ENCODE measurements around a stretch of chr4.

- RRBS = no CpG with 5 or more reads among the region's 10 CpGs
Observed at GRCh38 chr4:23930579-23931456, 41.0 kb upstream of the PPARGC1A start.

DNA sequence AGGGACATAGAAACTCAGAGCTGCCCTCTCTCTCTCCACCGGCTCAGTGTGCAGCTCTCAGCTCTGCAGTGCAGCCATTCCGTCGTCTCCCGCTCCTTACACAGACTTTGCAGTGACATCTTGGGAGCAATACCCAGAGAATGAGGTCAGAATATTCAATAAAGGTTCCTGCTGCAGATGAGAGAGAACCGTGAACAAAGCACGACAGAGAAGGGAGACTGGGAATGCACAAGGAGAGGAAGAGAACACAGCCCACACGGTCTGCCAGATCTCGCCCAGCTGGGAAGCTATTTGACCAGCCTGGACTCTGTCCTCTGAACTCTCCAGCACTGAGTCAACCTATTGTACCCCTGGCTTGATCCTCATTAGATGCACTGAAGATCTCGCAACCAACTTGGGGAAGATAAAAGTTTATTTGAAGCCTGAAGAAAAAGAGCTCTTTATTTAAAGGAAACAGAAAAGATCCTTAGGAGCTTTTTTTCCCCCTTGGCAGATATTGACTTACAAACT is 118.1 kb upstream of the PPARGC1A start:
- RRBS = no CpG with 5 or more reads among the region's 9 CpGs

DNA sequence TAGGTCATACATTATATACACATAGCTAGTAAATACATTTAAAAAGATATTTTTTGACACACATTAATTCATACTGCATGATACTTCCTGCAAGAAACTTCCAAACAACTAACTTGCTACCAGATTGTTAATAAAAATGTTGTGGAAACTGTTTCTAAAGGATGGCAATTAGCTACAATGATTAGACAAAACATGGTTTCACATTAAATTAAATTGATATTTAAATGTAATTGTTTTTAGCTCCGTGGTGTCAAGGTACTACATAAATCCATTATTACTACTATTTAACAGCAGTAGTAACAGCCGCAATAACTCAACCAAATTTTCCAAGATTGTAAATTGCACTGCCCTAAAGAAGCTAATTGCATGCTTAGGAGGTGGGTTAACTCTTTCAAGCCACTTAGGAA is 221.5 kb upstream of the PPARGC1A start:
- RRBS = no CpG with 5 or more reads among the region's 2 CpGs

DNA sequence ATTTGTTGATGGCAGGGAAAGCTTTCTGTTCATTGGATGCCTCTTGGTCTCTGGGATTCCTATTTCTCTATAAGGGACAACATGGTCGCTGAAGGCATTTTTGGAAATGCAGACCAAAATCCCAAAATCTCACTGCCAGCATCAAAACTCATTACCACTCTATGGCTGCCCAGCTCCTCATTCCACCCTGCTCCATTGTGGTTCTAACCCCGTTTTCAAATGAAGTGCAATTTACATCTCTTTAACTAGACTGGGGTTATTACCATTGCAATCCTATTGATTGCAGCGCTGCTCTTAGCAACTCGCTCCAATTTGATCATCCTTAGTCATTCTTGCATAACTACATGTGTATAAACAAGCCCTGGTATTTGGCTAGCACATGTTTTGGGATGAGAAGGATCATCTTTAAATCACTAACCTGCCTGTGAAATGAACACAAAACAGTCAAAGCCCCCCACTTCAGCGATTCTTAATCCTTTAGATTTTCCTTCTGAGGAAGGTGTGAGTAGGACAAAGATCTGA is 340.1 kb upstream of the PPARGC1A start:
- RRBS = no CpG with 5 or more reads among the region's 5 CpGs

- RRBS = 1% methylated on average over 30 of the region's 88 CpGs
Observed at GRCh38 chr4:24470932-24471955, 113.1 kb downstream of the DHX15 start.

GRCh38 chr4:24657807-24658472 is 73.6 kb upstream of the DHX15 start:
- RRBS = 43% methylated on average over 1 of the region's 15 CpGs

- RRBS = no CpG with 5 or more reads among the region's 4 CpGs
Observed at GRCh38 chr4:24794058-24794387, 1.4 kb upstream of the SOD3 start.

DNA sequence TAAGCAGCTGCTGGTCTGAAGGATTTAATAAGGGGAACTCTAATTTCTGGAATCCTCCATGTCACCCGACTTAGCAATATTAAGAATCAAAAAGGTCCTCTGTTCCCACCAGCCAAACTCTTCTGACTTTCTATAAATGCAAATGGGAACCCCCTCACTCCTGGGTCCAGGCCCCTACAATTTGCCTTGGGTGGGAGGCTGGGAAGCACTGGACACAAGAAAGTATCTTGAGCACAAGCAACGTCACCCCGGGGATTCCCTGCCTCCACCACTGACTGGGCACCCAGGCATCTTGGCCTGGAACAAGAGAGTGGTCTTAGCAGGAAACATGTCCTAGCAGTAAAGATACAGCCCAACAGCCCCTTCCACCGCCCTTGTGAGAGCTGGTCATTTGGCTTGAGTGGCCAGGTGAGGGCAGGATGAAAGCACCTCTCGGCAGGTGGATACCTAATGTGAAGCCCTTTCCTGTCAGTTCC is 1.5 kb downstream of the LGI2 start:
- RRBS = no CpG with 5 or more reads among the region's 5 CpGs

DNA sequence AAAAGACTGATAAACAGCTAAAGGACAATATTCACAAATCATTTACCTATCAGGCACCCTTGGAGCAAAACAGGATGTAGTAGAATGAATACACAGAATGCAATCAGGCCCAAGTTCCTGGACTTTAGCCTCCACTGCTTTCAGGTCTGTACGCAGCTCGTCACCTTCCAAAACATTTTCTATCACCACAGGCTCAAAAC is 5.4 kb downstream of the SEPSECS start:
- RRBS = no CpG with 5 or more reads among the region's 2 CpGs

DNA sequence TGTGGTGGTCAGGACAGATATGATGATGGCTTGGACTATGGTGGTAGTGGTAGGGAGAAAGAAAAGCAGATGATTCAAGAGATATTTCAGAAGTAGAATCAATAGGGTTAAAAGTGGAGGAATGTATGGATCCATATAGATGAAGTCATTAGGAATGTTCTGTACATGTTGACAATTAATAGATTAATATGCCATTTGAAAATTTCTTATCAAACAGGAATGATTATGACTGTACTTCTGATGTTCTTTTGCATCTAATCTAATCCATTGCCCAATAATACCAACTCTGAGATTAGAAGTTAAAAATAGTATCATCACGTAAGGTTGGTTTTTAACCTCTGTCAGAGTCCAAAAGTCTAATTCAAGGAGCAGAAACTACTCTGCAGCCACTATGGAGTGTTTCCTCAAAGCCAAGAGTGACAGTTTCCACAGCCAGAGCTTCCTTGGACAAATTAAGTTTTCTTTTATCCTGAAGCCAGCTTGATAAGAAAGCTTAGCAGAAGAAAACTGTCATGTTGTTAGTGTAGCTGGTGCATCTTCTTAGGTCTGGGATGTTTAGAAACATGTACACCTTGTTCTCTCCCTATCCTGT is 20.6 kb upstream of the PI4K2B start:
- RRBS = no CpG with 5 or more reads among the region's 1 CpG

GRCh38 chr4:25234426-25235096 is 728 bp downstream of the PI4K2B start:
- RRBS = 2% methylated on average over 19 of the region's 38 CpGs

- RRBS = no CpG with 5 or more reads among the region's 4 CpGs
Observed at GRCh38 chr4:25254888-25255514, 21.2 kb downstream of the PI4K2B start.

DNA sequence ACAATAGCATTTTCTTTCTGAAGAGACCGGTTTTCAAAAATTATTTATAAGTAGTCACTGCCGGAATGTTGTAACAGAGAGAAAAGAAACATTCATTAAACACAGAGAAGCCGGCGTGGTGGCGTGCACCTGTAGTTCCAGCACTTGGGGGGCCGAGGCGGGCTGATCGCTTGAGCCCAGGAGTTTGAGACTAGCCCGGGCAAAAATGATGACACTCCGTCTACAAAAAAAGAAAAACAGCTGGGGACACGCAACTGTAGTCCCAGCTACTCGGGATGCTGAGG is 855 bp downstream of the ZCCHC4 start:
- RRBS = 9% methylated on average over 1 of the region's 12 CpGs

- RRBS = no CpG with 5 or more reads among the region's 2 CpGs
Observed at GRCh38 chr4:25861644-25861904, 1.2 kb downstream of the SEL1L3 start.

DNA sequence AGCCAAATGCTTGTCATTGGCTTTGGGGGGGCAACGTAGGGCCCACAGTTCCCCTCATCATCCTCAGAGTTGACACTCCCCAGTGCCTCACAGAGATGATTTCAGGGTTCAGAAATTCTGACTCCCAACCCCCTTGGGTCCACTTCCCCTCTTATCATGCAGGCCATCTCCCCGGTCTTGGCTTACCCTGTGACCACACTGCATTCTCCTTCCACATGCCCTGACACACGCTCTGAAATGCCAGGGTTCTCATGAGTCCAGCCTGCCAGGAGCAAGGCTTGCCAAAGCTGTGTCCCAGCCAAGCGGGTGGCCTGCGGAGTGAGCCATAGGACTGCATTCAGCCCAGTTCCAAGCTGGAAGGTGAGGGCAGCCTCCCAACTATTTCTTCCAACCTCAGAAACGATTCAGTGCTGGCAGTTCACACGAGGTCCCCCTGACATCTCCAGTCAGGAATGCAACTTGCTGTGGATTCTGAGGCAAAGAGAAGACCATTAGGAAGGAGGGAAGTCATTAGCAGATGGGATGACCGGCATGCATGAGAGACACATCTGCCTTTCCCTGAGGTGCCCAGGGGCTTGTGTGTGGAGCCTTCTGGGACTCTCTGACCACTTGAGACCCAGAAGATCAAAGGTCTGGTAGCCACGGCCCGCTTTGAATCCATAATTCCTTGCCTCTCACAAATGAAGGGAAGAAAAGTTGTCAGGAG is 101.3 kb downstream of the SMIM20 start:
- RRBS = no CpG with 5 or more reads among the region's 10 CpGs

DNA sequence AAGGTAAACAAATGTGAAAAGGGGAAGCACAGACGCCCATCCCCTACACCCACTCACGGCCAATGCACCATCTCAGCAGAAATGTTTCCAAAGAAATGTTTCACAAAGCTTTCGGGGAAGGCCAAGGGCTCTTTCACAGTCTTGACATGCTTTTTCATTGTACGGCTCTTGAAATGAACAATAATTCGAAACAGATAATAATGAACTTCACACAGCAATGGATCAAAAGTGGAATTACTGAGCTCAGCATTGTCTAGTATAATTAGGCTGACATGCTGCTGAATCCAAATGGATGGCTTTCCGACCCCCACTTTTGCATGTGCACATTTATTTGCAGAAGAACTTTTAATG is 160.7 kb downstream of the SMIM20 start:
- RRBS = no CpG with 5 or more reads among the region's 6 CpGs

- RRBS = no CpG with 5 or more reads among the region's 5 CpGs
Observed at GRCh38 chr4:26838052-26838600, 22.5 kb upstream of the STIM2 start.

DNA sequence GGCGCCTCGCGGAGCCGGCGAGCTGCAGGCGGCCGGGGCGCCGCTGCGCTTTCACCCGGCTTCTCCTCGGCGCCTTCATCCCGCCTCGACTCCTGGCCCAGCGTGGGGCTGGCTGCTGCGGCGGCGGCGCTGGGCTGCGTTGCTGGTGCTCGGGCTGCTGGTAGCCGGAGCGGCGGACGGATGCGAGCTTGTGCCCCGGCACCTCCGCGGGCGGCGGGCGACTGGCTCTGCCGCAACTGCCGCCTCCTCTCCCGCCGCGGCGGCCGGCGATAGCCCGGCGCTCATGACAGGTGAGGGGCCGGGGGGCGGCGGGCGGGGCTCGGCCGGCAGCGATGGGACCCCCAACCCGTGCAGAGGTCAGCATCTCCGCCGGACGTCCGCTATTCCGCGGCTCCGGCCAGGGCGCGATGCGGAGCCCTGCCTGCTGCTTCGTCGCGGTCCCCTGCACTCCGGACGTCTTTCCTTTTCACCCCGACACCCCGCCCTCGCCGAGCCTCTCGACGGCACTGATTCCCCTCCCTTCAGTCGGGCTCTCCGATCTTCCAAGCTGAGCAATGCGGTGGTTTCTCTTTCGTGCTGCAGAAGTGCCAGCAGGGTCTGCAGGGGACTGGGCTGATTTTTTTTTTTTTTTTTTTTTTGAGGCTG is 561 bp downstream of the STIM2 start:
- RRBS = 2% methylated on average over 34 of the region's 76 CpGs

- RRBS = no CpG with 5 or more reads among the region's 3 CpGs
Observed at GRCh38 chr4:26864770-26865382, 4.2 kb downstream of the STIM2 start.

DNA sequence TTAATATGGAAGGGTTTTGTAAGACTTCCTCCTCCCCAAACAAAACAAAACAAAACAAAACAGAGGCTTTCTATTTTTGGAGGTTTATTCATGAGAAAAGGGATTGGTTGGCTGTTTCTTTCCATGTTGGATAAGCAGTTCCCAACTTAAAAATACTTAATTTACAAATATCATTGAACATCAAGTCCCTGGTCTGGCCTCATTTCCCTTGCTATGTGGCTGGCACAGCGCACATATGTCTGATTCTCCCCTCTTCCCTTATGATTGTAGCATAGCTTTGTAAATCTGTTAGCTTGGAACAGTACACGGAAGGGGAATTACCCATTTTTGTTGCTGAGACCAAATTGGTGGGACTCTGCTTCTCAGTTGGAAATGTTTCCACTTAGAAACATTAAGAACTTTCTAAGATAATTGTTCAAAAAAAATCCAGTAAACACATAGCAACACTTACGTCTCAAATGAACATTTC is 47.1 kb downstream of the STIM2 start:
- RRBS = no CpG with 5 or more reads among the region's 3 CpGs